Fallopian tube (tissue), 1 donor: Measurements from ENCODE around the gene SCOC.

DNA sequence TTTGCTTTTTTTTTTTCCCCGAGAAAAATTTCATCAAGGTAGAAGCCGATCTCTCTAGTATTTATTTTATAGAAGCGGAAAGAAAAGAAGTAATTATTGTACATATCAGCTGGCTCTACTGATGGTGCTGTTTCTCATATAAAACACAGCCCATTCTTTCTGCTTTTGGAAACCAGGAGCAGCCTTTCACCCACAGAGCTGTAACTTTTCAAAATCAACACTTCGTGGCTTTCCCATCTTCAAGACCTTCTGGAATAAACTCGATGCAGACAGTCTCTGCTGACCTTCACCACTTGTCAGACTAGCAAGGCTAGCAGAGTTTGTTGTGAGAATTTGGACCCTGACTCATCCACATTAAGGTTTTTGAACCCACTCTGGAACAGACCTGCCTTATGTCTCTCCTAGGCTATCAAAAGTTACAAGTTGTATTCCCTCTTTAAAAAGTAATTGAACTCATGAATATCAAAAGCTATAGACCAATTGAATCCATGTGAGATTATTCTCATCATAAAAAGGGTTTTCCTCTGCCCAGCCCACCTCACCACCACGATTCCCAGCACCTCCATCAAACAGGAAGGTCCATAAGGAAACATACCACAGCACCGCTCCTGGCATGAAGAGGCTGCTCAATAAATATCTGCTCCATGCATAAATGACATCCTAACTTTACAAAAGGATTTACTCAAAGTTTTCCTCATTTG lies 88.6 kb downstream of the MAML3 start:
- PRO-cap: no peak

GRCh38 chr4:140126201-140127665 lies 27.3 kb downstream of the MAML3 start:
- PRO-cap: no peak

DNA sequence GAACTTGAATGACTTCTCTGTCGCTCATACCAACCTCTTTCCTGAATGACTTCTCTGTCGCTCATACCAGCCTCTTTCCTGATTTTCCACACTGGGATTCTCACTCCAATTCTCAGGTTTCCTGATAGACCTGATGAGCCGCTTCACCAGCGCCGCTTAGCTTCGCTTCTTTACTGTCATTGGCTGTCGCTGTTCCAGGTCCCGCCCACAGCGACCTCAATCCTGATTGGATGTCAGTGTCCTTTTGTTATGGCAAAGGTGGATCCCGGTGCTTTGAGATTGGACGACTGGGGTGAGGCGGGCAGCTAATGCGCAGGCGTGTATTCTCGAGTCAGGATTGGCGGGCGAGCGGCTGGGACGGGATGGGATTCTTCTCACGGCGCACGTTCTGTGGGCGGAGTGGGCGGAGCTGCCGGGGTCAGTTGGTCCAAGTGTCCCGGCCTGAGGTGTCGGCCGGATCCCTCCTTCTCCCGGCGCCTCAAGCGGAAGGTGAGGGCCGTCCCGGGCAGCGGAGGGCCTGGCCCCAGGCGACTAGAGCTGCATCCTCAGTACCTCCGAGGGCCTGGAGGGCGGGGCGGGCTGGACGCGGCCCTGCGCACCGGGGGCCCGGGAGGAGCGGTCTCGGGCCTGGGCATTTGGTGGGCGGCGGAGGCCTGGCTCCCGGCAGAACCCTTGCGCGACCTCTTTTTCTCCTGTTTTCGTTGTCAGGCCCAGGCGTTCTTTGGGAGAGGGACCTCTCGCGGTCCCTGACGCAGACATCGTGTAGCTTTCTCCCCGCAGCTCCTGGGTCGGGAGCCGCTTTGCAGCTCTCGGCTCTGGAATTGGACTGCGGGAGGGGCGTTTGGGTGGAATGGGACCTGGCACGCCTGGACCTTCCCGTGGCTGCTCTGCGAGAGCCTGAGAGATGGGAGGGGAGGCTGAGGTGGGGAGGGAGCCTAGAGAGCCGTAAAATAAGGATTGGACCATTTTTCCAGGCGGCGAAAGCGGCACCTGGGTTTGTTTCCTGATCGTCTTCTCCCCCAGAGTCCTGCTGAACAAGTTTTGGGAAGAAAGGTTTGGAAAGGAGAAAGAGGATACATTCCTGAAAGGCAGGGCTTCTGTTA lies at the start of gene SCOC:
TSS of gene SCOC (plus strand) at position 418 of the 1,103 bp plus-strand sequence.
- PRO-cap: bidirectional peak, plus-strand start at position 421 of the sequence, minus-strand start at position 80 of the sequence; unidirectional peak, plus-strand start at position 557 of the sequence; unidirectional peak, minus-strand start at position 823 of the sequence

- PRO-cap: unidirectional peak, minus-strand start at chr4:140603410
These were observed 34.5 kb upstream of the UCP1 start for GRCh38 chr4:140603136-140603795.

GRCh38 chr4:140653579-140654162 lies 84.9 kb upstream of the UCP1 start:
- PRO-cap: no peak

GRCh38 chr4:140790262-140790518 lies 34.0 kb upstream of the TBC1D9 start:
- PRO-cap: no peak

DNA sequence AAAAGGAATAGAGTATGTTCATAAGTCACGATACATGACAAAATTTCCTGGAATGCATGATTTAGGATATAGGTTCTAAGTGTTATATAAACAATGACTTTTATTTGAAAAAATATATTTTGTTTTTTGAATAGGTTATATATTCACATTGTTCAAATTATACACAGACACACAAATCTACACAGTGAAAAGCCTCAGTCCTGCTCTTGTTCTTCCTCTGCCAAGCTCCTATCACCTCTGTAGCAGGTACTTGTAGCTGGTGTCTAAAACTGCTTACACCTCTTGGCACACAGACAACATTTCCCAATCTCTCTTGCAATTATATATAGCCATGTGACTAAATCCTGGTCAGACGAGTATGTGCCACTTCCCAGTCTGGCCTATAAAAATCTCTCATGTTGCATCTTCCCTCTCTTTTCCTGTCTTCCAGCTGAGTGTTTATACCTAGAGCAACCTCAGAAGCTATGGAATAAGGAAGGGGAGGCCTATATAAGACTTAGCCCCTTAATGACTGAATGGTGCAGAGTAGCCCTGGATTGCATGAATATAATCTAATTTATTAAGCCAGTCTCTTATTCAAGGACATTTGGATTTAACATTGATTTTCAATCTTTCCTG lies 105.9 kb downstream of the RNF150 start:
- PRO-cap: no peak

DNA sequence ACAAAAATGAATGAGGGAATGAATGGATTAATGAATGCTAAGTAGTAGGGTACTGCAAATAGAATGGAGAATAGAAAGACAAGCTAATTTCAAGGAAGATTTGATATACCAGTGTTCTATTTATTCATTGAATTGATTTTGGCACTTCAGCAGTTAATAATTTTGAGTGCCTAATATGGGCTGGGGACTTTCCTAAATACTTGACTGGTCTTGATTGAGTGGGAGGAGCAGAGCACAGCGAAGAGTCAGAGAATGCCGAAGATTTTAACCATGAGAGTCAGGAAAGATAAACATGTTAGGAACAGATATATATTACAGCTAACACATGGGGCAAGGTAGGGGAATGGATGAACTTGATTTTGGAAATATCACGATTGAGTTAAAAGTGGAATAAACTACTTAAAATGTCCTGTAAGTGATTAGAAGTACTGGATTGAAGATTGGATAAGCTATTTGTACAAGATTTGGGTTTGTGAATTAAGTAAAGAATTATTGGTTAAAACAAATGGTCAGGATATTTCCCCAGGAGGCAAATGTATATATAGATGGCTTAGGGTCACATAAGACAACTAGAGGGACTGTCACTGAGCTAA lies 10.7 kb downstream of the IL15 start:
- PRO-cap: no peak

GRCh38 chr4:142091646-142092239 lies 455.4 kb downstream of the IL15 start:
- PRO-cap: no peak

DNA sequence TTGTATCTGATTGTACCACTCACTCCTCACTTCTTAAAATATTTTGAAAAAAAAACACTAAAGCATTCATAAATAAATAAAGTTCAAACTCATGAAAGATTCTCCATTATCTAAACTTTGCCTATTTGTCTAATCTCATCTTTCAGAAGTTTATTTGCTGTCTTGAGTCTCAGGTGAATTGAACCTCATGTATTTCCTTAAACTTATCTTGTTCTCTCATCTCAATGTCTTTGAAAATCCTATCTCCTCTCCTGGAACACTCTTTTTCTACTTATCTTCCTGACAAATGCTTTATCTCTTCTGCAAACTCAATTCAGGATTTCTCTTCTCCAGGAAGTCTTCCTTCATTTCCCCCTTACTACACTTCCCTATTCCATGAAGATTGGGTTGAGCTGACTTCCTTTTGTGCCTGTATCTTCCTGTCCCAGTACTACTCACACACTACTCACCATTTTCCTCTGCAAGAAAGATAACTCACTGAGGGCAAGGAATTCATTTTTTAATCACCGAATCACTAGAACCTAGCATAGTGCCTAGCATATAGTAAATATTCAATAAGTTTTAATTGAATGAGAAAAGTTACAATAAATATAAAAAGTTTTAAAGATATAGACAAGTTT lies 489.0 kb downstream of the IL15 start:
- PRO-cap: no peak

DNA sequence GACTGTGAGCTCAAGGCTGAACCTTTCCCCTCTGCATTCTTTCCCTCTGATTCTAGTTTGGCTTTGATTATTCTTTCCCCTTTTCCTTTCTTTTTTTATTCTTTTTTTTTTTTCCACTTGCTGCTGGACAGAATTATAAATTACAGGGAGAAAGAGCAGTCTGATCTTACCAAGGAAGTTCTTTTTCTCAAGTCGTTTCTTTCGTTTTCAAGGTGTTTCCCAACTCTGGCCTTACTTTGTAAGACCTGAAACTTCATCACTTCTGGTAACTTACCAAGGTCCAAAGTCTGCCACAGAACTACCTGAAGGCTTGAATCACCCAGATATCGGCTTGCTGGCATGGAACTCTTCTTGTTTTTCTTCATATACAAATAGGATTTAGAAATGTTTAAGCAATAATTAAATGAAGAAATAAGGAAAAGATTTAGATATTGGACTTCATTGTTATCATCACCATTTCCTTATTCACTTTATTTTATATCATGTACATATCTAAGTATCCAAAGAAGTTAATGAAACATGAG lies 278.0 kb downstream of the INPP4B start:
- PRO-cap: no peak

DNA sequence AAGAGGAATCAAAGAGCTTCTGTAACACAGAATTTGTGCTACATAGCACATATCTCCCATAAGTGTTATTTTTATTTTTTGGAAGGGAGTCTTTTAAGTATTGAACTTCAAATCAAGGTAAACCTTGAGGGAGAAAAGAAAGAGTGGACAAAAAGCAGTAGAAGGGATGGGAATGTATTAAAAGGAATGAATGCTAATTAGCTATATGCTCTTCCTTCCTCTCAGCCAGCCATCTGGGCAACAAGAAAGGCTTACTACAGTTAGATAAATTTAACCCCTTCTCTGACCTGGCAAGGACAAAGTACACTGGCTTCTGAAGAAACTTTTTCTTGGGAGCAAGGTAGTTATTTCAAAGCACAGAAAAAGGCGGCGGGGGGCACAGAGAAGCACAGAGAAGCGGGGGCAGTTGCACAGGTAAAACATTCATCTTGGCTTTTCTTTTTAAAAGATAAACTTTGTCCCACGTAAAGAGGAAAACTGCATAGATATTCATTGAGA lies 54.6 kb downstream of the GAB1 start:
- PRO-cap: no peak

GRCh38 chr4:143436326-143436973 lies 77.1 kb upstream of the SMARCA5 start:
- PRO-cap: no peak

- PRO-cap: no peak
These were observed 6.4 kb upstream of the GYPE start for GRCh38 chr4:143911504-143912406.

GRCh38 chr4:144646436-144647007 lies 566 bp downstream of the HHIP start:
- PRO-cap: no peak

- PRO-cap: no peak
These were observed 1.1 kb downstream of the HHIP start for GRCh38 chr4:144647008-144647595.

DNA sequence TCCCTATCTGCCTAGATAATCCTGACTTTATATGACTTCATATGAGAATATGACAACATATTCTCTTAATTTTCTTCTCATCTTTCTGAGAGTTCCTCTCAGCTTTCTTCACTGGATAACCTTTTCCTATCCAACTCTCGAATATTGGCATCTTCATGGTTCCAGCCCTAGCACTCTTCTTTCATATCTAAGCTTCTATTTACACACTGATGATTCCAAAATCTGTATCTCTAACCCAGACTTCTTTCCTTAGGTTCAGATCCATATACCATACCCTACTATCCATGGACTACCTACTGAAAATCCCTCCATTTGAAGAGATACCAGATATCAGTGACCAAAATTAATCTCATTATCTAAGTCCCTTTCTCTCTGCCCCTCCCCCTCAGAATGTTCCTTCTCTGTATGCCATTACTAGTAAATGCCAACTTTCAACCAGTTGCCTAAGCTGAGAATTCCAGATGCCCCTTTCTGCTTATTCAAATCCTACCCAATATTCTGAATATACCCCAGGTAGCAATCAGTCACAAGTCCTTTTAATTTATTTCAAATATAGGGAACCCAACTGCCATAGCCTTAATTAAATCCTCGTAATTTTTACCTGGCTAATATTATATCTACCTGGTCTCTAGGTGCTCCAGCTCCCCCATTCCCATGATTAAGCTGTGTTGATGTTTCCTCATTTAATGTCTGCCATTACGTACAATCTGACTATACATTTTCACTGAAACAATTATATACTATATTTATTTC lies 40.5 kb downstream of the ANAPC10 start:
- PRO-cap: no peak

- PRO-cap: unidirectional peak, plus-strand start at chr4:145178426
These were observed 2.1 kb downstream of the OTUD4 start for GRCh38 chr4:145178230-145178715.

DNA sequence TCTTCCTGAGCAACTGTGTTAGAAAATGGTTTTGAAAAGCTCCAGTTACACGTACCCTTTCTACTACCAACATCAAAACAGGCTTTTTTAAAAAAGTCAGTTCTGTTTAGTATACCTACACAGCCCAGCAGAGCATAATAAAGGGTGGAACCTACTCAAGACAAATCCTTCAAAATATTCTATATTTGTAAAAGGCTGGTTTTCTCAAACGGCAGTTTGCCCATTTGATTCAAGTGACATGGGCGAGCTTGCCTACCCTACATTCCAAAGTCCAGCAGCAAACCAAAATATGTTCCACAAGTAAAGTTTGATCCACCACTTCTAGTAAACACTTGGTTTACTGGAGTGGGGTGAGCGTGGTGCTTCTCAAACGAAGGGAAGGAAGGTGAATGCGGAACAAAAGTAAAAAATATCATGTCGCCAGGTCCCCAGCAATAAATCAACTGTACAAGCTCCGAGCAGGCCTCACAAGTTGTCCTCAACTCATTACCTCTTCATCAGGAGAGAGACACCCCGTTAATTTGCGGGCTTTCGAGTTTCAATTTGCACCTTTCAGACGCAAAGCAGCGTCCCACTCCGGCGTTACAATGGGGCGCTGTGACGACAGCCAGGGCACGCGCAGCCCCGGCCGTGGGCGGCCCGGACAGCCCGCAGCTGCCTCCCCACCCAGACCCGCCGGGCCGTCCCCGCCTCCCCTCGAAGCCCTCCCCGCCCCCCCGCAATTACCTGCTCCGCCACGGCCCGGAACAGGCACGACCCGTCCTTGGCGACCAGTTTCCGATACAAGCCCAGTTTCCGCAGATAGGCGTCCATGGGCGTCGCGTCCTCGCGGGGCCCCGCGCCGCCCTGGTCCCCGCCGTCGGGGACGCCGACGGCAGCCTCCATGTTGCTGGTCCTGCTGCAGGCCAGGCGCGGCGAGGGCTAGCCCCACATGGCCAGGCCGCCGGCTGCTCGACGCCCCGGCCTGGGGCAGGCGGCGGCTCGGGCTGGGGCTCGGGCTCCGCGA lies 997 bp downstream of the OTUD4 start:
- PRO-cap: bidirectional peak, plus-strand start at position 721 of the sequence, minus-strand start at position 589 of the sequence

- PRO-cap: no peak
These were observed 2.6 kb upstream of the OTUD4 start for GRCh38 chr4:145182928-145183371.